ENCODE results near the genes GNPAT and SIPA1L2.

- RRBS: 9% methylated on average over 12 of the region's 32 CpGs
Observed at GRCh38 chr1:231040904-231041543, 970 bp upstream of the FAM89A start.

DNA sequence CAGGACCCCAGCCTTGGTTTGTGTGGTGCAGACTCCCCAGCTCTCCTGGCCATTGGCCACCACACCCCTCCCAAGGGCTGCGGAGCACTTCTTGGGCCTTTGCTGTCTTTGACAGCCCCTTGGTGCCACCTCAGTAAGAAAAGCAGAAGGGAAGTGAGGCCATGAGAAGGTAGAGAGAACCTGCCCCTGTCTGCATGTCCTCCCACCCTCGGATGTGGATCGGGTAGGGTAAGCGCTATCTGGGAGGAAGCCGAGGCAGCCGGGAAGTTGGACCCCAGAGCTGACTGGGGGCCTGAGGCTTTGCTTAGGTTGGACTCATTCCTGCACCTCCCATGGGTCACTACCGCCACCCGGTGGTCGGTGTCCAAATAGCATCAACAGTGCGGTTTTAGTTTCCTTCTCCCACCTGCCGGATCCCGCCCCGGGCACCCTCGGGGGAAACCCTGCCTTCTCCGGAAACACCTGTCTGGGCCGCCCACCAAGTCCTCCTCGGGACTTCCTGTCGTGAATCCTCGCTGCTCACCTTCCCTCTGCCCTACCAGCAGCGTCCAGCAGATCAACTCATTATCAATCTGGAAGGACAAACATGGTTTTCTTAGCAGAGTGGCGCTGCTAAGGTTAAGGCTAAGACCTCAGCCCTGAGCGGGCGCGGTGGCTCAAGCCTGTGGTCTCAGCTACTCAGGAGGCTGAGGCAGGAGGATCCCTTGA is 29.7 kb downstream of the C1orf131 start:
- RRBS: 4% methylated on average over 5 of the region's 24 CpGs

- RRBS: no CpG with 5 or more reads among the region's 6 CpGs
Observed at GRCh38 chr1:231234132-231234598, 6.8 kb downstream of the C1orf131 start.

GRCh38 chr1:231240991-231241949 is at the start of gene GNPAT:
Gene GNPAT, plus strand, starts transcription at chr1:231241212.
- RRBS: 1% methylated on average over 24 of the region's 55 CpGs

- RRBS: no CpG with 5 or more reads among the region's 13 CpGs
Observed at GRCh38 chr1:231288742-231289182, 47.8 kb downstream of the GNPAT start.

GRCh38 chr1:231335715-231336687 is 1.7 kb downstream of the EXOC8 start:
- RRBS: no CpG with 5 or more reads among the region's 22 CpGs

DNA sequence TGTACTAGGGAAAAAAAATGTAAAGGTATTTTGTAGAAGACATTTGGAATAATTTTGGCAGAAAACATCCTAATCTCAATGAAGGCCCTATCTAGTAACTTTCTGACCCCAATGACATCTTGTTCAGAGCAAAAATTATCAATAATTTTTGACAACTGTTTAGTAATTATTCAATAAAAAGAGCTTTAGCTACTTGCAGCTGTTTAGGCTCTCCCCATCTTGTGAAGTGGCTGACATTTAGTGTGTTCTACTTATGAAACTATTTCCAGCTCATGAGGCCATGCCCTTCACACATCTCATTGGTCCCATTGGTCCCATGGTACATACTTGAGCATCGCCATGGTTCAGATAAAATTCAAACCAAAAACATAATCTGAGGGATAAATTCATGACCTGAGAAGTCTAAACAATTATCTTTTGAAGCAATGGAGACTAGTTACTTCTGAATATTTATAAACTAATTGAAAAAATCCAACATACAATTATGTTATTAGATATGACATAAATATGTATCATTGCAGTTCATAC is 24.2 kb downstream of the SPRTN start:
- RRBS: no CpG with 5 or more reads among the region's 1 CpG

GRCh38 chr1:231986912-231987634 is 360.5 kb downstream of the DISC1 start:
- RRBS: no CpG with 5 or more reads among the region's 9 CpGs

DNA sequence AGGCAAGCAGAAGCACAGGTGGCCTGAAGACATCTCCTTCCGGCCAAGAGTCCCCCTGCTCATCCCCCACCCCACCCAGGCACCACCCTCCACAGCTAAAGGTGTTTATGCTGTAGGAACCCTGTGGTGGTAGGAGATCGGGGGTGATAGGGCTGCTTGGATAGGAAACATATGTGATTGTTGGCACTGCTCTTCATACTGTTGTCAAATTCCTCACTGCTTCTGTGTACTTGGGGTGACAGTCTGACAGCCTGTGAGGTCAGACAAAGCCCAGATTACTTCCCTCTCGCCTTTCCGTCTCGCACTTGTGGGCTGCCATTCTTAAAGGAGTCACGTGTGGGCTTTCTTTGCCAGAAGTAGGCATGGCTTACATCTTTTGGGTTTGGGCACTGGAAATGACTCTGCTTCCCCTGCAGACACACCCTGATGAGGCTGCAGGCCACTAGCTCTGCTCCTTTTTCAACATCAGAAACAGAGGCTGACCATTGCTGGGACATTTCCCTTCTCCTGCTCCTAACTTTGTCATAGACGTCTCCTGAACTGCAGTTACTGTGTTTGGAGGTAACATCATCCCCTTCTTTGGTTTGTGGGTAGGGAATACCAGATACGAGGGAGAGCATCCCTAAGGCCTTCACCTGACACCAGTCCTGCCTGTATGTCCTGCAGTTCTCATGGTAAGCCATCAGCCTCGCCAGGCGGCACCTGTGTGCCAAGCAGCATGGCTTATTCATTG is 363.9 kb downstream of the DISC1 start:
- RRBS: no CpG with 5 or more reads among the region's 10 CpGs

DNA sequence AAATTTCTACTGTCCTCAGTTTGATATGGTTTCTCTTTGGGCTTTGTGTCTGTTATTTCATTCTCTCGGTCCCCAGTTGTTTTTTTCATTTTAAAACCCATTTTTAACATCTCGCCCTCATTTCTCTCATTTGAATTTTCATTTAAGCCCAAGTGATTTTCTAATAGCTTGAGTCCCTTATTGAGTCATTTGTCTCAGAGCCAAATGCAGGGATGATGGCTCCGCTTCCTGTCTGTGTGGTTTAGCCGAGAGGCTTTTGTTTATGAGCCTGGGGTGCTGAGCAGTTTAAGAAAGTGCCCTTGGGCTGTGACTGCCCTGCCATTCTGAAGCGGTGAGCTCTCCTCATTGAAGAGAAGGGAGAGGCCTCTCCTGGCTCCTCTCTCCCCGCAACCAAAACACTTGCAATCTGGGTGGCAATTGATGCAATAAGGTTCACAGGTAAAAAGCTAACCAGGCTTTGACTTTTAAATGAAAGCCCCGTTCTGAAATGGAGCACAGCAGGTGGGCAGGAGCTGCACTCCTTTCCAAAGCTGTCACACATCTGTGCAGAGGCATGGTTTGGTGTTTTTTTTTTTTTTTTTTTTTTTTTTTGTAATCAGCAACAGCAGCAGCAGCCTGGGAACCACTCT is 403.8 kb downstream of the SIPA1L2 start:
- RRBS: no CpG with 5 or more reads among the region's 7 CpGs

DNA sequence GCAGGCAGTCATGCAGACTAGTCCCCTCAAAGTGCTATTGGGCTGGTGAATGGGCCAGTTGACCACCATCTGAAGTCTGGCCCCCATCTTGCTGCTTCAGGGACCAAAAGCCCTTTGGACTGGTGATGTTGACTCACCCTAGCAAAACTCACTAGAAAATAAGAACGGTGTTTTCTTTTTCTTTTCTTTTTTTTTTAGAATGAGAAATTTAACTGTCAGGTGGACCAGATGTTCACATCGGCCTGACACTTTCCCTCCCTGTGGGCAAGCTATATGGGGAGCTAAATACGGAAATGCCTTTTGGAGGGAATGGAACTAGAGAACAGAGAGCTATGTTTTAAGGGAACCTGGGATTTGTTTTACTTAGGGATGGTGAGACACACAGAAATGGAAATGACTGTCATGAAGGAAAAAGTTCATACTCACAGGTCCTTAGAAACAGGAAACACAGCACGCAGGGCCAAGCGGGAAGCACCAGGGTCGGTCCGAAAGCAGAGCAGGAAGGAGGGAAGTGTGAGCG is 256.5 kb downstream of the SIPA1L2 start:
- RRBS: no CpG with 5 or more reads among the region's 8 CpGs

- RRBS: 2% methylated on average over 15 of the region's 67 CpGs
Observed at GRCh38 chr1:232629751-232630214, at the start of gene SIPA1L2. Gene SIPA1L2, minus strand, starts transcription at chr1:232630133.

DNA sequence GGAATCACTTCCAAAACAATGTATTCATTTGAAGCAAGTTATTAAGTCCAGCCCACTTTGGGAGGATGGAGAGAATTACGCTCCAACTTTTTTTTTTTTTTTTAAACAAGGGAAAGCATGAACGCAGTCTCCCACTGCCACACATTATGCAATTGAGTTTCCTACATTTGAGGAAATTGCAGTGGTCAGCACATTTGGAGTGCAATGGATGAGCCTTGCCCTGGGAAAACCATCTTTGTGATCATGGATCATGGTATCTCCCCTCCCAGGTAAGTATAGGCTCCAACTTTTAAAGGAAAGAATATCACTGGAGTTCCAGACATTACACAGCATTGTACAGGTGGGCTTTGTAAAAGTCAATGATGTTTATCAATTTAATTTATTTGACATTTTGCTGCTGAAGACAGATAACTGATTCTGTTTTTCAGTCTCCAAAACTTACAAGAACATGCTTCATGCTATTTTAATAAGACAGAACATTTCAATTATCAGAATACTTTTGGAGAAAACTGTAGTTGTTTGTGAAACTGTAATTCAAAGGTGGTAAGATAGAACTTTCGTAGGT is 26.8 kb downstream of the MAP10 start:
- RRBS: no CpG with 5 or more reads among the region's 3 CpGs

- RRBS: no CpG with 5 or more reads among the region's 5 CpGs
Observed at GRCh38 chr1:233354654-233355421, 27.3 kb downstream of the MAP3K21 start.

GRCh38 chr1:233367013-233367755 is 39.7 kb downstream of the MAP3K21 start:
- RRBS: no CpG with 5 or more reads among the region's 6 CpGs

DNA sequence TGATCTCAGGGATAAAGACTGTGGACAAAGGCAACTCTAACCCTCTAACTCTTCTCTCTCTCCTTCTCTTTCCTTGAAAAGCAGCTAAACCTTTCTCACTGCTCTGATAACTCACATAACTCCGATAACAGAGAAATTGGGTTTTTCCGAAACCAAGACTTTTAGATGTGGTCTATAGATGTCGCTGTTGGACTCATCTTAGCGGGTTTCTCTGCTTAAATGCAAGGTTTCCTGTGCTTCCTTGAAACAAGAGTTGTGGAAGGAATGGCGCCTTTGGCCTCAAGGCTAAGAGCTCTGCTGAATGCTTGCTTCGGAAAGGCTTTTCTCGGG is 113.3 kb downstream of the MAP3K21 start:
- RRBS: no CpG with 5 or more reads among the region's 7 CpGs

DNA sequence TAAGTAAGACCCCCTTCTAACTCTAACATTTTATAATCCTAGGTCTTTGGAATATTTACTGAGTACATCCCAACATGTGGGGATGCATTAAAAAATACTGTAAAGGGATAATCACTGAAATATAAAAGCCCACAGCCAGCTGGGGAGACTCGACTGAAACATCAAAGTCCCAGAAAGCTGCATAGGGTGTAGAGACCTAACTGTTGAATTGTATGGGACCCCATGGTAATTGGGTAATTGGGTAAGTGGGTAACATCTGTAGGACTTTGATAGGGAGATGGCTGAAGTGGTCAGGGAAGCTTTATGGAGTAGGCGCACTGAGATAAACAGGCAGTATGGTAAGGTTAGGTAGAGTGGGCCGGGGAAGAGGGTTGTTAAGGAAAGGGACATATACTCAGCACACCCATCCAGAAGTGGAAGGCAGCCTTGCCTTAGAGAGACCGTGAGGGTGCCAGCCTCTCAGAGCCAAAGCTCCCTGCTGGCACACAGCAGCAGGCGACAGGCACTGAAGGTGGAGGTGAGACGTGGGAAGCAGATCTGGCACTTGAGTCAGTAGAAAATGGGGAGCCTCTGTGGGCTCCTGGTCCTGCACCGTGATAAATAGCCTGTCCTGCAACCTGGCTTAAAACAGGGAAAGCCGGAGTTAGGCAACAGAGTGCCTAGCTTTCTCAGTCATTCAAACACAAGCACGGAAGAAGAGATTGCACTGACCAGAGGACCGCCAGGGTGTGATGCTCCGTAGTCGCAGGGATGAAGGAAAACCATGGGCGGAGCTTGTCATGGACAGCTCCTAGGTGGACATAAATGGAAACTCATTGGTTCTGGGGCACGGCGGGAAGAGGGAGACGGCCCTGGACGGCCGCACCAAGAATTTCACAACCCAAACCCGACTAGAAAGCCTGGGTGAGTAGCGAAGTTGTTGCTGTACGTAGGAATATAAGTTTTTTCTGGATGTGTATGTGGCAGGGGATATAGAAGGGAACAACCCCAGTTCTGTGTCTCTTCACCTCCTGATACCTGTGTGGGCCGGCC is 15.4 kb downstream of the KCNK1 start:
- RRBS: no CpG with 5 or more reads among the region's 22 CpGs

- RRBS: no CpG with 5 or more reads among the region's 8 CpGs
Observed at GRCh38 chr1:234326696-234327004, 46.6 kb upstream of the COA6 start.

DNA sequence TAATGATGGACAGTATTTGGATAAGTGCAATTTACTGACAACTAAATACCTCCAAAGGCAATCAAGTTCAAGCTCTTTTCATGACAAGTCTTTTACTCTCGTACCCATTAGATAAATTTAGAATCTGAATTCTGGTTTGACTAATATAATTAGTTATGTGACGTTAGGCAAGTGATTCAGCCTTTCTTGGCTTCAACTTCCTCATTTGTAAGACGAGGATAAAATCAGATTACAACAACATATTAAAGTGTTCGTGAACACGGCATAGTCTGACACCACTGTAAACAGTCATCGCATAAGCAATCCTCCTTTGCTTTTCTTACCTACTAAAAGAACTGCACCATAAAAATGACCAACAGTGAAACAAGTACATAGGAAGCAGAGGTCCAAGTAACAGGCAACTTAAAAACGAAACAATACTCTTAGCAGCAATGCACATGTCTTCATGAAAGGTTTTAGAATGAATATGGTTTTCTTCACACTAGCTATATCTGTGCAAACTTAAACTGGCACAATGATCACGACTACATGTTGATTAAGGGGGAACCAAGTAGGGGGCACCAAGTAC is 25.7 kb downstream of the COA6 start:
- RRBS: no CpG with 5 or more reads among the region's 8 CpGs